Frontal cortex (tissue), 2 donors: Measurements from ENCODE around the gene ELFN2.

- RAMPAGE, long total RNA = no peak
Observed at GRCh38 chr22:36339106-36339889, 48.5 kb downstream of the MYH9 start.

- RAMPAGE, long total RNA = no peak
Observed at GRCh38 chr22:36348715-36349453, 38.9 kb downstream of the MYH9 start.

GRCh38 chr22:36367106-36367881, 20.5 kb downstream of the MYH9 start:
- RAMPAGE, long total RNA = no peak

- RAMPAGE, long total RNA = no peak
Observed at GRCh38 chr22:36432469-36432882, 44.7 kb upstream of the MYH9 start.

GRCh38 chr22:36741326-36741882, 34.5 kb downstream of the IFT27 start:
- RAMPAGE, long total RNA = no peak

DNA sequence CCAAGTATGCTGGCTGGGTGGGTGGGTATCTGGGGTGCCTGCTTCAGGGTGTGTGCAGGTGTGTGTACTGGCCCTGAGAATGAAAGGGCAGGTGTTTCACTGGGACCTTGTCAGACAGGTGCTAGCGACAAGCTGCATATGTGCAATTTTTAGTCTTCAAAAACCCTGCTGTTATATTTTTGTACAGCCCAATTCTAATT, 988 bp downstream of the CSF2RB start:
- RAMPAGE, long total RNA = no peak

- RAMPAGE, long total RNA = no peak
Observed at GRCh38 chr22:36938692-36939189, 25.3 kb downstream of the CSF2RB start.

- RAMPAGE, long total RNA = no peak
Observed at GRCh38 chr22:36940634-36941026, 27.2 kb downstream of the CSF2RB start.

- RAMPAGE, long total RNA = no peak
Observed at GRCh38 chr22:37126233-37126604, 16.7 kb upstream of the TMPRSS6 start.

DNA sequence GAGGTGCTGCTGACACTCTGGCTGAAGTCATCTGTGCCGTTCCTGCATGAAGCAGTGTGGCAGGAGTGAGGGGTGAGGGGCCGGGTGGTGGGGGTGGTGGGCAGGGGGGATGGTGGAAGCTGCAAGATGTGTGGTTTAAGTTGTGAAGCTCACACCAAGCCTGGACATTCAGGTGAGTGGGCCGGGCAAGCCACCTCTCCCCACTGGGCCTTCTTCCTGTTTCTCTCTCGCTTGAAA, 14.6 kb upstream of the IL2RB start:
- RAMPAGE, long total RNA = no peak

GRCh38 chr22:37186096-37187061, 1.7 kb downstream of the C1QTNF6 start:
- RAMPAGE, long total RNA = no peak

GRCh38 chr22:37187507-37187820, 583 bp downstream of the C1QTNF6 start:
- RAMPAGE, long total RNA = no peak

GRCh38 chr22:37256135-37256544, 12.1 kb upstream of the RAC2 start:
- RAMPAGE, long total RNA = no peak

GRCh38 chr22:37312592-37313069, 30.3 kb downstream of the CYTH4 start:
- RAMPAGE, long total RNA = no peak

DNA sequence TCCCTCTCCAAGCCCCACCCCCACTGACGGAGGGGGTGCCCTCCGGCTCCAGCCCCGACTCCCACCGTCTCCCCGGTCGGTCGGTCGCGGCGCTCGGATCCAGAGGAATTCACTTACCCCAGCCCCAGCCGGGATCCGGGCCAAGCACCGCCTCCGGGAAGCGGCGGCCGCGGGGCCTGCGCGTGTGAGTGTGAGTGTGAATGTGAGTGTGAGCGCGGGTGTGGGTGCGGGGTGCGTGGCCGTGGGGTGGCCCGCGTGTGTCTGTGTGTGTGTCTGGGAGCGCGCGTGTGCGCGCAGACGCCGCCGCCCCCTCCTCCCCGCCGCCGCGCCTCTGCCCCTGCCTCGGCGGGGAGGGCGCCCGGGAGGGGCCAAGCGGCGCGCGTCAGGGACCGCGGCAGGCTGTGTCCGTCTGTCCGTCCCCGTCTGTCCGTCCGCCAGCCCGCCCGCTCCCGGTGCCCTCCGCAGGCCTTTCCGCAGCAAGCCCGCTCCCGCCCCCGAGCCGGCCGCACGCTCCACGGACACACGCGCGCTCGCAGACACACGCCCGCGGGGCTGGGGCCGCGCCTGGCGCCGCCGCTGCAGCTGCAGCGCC, at the start of gene ELFN2:
ELFN2 (minus strand) TSS at position 299 of the 592 bp plus-strand sequence.
- RAMPAGE, long total RNA = no peak

DNA sequence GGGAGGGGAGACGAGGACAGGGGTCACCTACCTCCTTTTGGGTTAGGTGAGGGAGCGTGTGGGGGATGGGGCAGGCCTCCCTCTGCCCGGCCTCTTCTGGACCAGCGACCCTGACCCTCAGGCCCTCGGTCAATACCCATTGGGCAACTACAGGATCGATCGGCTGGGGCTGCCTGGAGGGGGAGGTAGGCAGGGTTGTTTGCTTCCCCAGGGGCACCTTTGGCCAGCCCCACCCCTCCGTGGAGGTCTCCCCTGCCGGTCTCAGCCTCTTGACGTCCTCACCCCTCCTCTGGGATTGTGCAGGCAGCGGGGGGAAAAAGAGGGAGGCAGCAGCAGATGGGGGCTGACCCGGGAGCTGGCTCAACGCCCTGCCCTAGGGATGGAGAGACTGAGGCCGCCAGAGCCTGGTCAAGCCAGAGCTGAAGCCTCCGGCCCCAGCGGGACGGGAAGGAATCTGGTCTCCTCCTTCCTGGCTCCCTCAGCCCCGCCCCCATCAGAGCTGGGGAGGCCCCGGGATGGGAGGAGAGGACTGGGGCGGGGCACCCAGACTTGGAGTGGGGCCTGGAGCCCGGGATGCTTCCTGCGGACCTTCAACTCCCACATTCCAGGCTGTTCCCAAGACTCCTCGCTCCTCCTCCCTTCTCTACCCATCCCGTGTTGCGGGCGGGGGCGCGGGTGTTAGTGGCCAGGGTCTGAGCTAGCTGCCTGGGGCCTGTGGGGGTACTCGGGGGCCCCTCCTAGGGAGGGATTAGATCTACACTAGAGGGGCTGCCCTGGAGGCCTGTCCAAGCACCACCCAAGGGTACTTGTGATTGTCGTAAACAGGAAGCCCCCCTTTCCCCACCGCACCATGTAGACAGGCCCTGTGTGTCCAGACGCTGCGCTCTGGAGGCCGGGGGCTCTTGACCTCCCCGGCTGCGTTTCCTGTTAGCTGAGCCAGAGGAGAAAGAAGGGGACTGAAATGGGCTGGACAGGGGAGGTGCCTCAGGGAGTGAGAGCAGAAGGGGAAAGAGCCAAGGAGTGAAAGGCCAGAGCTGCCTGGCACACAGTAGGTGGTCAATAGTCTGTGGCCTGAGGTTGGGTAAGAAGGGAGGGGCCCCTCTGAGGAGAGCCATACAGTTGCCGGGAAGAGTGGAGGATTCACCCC, 14.2 kb upstream of the CDC42EP1 start:
- RAMPAGE, long total RNA = no peak

DNA sequence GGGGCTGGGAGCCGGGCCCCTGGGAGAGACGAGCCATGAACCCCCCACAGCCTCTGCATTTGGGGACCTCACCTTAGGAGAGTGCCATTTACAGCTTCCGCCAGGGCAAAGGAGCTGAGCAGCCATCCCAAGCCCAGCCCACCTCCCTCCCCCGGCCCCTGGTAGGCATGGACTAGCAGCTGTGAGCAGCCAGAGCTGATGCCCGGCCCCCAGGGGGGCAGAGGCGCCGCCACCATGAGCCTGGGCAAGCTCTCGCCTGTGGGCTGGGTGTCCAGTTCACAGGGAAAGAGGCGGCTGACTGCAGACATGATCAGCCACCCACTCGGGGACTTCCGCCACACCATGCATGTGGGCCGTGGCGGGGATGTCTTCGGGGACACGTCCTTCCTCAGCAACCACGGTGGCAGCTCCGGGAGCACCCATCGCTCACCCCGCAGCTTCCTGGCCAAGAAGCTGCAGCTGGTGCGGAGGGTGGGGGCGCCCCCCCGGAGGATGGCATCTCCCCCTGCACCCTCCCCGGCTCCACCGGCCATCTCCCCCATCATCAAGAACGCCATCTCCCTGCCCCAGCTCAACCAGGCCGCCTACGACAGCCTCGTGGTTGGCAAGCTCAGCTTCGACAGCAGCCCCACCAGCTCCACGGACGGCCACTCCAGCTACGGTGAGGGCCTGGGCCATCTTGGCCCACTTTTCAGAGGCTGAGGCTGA, 6.0 kb downstream of the CDC42EP1 start:
- RAMPAGE, long total RNA = no peak

- RAMPAGE, long total RNA = no peak
Observed at GRCh38 chr22:37602431-37602794, 6.2 kb upstream of the GGA1 start.

GRCh38 chr22:37625781-37626822, 13.4 kb upstream of the SH3BP1 start:
- RAMPAGE, long total RNA = no peak

DNA sequence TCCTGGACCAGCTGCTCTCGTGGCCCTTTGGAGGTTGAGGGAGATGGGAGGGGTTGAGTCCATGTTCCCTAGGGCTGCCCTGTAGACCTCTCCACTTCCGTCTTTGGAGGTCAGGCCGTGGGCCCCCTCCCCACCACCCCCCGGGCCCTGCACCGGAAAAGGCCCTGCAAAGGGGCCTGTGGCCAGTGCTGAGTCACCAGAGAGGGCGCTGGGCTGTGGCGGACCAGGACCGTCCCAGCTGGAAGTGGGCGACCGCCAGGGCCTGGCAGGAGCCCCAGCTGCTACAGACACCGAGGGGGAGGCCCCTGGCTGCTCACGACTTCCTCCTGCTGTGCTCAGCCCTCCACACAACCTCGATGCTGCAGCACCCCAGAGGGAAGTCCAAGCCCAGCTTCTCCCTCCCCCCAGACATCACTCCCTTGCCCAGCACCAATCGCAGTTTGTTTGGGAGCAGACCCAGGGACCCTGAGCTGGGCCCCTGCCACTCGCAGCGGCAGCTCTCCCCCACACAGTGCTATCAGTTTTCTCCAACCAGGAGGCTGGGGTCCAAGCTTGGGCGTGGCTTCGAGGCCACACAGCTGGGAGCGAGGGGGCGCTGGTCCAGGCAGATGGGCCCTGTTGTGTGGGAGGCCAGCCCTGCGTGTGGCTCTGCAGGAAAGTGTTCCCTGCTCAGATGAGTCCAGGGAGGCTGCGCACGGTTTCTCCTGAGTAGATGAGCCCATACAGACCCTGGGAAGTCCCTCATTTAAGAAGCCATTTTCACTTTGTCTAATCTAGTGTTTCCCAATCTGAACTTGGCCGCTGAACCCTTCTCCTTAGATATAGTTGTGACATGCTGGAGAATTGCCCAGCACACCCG, 5.7 kb upstream of the SH3BP1 start:
- RAMPAGE, long total RNA = no peak